Epidermal melanocyte (primary cell): ENCODE measurements around a stretch of chr2.

DNA sequence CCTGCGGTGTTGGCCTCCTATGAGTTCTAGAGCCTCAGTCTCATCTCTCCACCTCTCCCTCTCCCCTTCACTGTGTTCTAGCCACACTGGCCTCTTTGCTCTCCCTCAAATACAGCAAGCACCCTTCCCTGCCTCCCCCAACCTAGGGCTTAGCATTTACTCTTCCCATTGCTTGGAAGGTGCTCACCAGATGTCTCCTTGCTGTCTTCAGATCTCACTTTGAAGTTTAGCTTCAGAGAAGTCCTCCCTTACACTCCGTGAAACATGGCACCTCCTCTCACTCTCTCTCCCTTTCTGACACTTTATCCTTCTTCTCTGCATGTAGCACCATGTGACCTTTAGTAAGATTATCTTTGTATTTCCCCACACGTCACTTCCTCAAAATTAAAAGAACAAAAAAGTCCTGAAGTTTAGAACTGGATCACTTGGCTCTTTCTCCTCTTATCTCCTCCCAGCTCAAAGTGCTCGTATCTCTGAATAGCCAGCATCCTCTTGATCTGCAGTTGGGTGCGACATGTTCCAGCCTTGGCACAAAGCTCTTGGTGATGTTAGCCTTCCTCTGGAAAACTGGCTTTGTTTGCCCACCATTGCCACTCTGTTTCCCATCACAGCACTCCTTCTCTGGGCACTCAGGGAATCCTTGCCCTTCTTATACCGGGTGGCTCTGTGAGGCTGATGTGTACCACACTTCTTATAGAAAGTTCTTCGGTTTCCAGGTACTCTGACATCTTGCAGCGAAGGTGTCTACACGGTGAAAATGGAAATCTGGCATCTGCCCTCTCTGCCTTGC lies 40.6 kb upstream of the EPAS1 start:
- RRBS: no CpG with 5 or more reads among the region's 9 CpGs

- RRBS: no CpG with 5 or more reads among the region's 36 CpGs
These were observed 2.4 kb downstream of the EPAS1 start for GRCh38 chr2:46299497-46300096.

- RRBS: no CpG with 5 or more reads among the region's 5 CpGs
These were observed 7.5 kb downstream of the EPAS1 start for GRCh38 chr2:46304612-46305136.

DNA sequence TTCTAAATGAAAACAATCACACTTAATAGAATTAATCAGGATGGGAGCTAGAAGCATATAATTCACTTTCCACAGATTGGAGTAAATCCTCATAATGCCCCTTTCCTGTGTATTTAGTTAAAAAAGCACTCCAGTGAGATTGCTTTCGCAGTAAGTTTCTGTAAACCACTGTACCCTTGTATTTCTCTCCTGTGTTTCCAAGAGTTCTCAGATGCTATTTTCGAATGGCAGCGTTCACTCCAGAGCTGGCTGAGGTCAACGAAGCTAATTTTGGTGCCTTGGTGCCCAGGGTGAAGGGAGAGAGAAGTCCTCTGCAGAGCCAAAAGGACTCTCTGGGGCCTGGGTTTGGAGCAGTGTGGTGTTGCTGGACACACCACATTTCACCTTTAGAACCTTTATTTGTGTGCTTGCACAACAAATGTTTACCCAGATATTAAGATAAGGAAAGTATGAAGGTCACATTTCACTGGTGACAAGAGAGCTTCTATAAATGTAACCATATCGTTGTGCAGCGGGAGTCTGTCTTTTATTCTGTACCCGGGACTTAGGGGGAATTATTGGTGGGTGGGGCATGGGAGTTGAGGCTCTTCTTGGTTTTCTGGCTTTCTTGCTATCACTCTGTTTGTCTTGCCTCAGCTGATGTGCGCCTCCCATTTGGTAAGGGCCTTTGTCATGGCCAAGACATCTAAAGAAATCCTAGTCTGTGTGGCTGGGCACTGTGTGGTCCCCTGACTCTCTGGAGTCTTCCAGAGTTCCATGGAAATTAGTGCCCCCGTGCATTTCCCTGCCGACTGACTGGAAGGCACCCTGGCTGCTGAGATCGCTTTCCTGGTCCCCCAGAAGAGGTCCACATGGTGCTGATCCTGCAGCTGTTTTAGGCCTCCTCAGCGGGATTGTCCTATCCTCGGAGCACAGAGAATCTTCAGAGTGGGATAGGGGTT lies 10.0 kb downstream of the EPAS1 start:
- RRBS: no CpG with 5 or more reads among the region's 13 CpGs

DNA sequence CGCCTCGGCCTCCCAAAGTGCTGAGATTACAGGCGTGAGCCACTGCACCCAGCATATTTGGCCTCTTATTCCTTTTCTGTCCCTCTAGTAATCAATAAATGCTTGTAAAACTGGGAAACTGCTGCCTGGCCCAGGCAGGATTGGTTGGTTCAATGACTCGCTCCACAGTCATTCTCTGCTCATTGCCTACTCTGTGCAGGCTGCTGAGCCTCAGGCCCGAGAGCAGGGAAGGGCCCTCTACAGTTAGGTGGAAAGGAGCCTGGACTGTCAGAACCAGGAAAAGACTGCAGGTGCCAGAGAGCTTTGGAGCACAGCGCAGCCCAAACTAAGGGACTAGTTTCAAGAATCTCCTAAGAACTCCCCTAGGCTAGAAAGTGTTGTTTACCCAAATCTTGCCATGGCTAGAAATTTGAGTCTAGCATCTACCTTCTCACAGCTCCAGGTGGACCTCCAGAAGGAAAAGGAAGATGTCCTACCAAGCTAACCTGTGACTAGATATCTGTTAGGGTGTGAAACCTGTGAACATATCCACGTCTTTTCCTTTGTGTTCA lies 14.0 kb downstream of the EPAS1 start:
- RRBS: no CpG with 5 or more reads among the region's 7 CpGs

DNA sequence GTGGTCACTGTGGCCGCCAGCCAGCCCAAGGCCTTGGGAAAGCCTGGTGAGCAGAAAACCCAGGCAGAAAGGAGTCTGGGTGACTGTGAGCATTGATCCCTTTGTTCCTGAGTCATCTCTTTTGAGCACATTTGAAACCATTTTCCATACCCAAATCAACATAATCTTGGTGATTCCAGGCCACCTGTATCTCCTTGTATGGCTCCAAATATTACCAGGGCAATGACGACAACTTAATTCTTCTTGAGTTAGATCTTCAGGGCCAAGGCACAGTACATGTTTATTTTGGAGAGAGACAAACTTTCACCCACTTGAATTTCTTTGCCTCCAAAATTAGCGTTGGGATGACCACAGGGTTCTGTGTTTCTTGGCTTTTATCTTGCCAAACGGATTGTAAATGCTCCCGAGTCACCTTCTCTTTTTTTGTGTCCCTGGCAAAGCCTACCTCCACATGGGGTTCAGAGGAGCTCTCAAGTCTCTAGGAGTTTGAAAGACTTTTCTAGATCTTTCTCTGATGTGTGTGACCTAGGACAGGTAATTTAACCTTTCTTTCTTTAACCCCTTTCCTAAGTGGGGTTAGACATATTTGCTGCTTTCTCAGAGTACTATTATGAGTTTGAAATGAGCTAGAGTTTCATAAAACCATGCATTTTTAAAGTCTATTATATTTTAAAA lies 14.7 kb downstream of the EPAS1 start:
- RRBS: no CpG with 5 or more reads among the region's 5 CpGs

- RRBS: no CpG with 5 or more reads among the region's 13 CpGs
These were observed 79.4 kb downstream of the EPAS1 start for GRCh38 chr2:46376326-46377189.

DNA sequence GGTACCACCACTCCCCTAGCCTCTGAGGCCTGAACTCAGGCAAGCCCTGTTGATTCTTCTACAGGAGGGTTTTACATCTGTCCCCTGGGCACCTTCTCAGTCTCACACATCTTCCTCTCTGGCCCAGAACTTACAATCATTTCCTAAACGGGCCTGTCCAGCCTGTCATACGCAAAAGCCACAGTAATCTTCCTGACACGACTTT lies 82.8 kb upstream of the RHOQ start:
- RRBS: no CpG with 5 or more reads among the region's 3 CpGs

GRCh38 chr2:46617364-46617510 lies 222 bp downstream of the CRIPT start:
- RRBS: no CpG with 5 or more reads among the region's 4 CpGs

- RRBS: no CpG with 5 or more reads among the region's 2 CpGs
These were observed 15.1 kb downstream of the CRIPT start for GRCh38 chr2:46631868-46632715.

DNA sequence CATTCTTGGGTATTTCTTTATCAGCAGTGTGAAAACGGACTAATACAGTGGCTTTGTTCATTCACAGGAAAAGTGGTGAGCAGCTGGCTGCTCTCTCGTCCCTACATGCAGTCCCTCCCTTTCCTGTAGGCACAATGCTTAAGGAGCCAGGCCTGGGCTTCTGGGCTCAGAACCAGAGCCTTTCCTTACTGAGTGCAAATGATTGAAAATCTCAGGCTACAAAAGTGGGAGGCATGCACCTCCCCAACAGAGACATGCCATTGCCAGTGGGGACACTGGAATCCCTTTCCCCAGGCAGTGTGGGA lies 61.4 kb downstream of the MCFD2 start:
- RRBS: no CpG with 5 or more reads among the region's 2 CpGs

DNA sequence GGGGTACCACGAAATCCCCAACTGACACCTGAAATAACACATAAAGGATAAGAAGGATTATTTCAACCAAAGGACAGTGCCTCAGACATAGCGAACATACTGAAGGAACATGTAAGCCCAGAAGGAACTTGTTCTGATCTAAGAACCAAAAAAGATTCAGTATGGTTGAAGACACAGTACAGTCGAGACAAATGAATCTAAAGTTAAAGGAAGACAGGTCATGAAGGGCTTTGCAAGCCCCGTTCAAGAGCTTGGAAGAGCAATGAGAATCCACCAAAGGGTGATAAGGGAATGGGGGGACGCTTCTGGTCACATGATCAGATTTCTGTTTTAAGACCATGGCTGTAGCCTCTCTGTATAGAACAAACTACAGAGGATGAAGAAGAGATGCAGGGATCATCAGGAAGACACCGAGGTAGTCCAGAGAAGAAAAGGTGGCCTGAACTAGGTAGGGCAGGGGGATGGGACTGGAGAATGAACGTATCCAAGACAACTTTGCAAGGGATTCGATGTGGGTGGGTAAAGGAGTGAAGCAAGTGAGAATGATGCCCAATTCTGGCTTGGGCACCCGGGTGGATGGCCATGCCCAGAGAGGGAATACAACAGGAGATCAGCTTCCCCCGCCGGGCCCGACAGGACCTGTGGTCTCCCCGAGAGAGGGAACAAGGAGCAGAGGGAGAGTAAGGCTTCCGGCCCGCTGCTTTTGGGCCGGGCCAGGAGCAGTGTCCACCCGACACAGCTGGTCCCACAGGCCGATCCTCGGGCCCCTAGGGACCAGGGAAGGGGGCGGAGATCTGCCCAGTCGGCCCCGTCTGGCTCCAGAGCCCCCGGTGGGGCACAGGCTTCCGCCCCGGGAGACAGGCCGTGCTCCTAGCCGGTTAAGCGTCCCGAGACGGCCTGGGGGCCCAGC lies 644 bp downstream of the MCFD2 start:
- RRBS: 3% methylated on average over 10 of the region's 30 CpGs

GRCh38 chr2:46917208-46917946 lies 1.8 kb upstream of the MCFD2 start:
- RRBS: no CpG with 5 or more reads among the region's 7 CpGs

DNA sequence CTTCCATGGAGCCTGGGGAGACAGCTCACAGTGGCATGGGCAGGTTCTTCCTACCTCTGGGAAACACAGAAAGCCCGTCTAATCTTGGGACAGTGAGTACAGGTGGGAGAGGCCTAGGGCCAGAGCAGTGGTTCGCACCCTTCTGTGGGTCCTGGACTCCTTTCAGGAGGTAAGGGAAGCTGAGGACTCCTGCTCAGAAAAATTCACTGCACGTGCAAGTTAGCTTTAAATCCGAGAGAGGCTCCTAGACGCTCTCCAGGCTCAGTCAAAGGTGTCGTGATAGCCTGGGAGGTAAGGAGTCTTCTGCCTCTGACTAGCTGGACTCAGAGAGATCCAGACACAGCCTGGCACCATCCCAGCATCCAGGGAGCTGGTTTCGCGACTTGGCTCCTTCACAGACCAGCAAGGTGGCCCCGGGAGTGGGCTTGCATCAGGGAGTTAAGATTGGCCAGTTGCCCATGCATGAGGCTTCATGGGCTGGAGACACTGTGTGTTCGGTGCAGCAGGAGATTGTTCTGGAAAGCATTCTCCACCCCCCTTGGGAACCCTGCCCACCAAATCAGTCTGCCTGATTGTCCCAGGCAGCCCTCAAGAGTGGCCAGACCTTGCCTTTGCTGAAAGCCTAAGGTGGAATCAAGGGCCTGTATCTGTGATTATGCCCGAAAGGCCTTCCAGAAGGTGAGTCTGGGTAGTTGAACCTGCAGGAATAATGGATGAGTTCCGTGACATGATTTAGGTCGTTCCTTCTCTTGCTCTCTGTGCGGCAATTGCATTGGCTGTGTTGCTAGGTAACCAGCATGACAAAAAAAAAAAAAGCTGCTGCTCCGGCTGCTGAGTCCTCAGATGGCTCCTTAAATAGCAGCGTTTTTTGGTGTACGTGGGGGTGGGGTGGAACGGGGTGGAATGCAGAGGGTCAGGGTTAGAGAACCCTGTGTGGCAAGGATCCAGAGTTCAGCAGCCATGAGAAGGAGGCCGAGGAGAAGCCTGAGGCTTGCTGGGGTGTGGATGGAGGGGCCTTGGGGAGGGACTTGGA lies 67.4 kb downstream of the TTC7A start:
- RRBS: no CpG with 5 or more reads among the region's 19 CpGs

DNA sequence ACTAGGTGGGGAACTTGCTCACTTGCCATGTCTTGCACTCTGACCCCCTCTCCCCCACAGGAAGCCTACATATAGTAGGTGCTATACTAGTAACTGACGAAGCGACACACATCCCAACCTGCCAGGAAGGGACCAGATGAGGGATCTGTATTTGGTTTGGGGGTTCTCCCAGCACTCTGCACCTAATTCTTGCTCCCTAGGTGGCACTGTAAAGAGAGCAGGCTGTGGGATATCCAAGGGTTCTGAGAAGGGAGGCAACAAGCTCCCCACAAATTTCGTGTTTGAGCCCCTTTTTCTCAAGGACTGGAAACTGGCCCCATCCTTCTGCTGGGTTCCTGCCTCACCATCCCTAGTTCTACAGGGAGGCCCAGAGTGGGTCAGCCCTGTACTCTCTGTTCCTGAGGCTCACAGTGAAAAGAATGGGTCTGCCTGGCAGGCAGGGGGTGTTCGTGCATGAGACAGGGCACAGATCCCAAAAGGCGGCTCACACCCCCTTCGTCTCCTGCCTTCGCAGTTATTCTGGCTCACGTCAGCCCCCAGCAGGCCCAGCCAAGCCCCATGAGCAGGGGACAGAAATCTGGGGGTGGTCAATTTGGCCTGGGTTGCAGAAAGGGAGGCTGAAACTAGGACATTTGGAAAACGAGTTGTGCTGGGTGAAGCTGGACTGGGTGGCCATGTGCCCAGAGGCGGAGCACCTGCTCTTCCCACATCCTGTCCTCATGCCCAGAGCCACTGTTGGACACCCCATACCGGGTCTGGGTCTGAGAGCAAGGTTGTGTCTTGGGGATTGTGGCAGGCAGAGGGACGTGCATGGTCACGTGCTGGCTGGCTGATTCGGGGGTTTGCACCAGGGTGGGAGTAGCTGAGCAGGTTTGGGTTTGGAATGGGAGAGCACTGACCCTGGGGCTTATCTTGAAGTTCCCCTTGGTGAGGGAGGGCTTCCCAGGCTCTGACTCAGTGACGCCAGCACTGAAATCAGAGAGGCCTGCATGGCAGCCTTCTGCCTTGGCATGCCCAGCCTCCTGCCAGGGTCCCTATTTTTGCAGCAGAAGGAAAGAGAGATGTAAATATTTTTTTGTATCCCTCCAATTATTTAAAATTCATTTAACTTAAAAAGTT lies 73.5 kb downstream of the TTC7A start:
- RRBS: no CpG with 5 or more reads among the region's 15 CpGs

- RRBS: no CpG with 5 or more reads among the region's 10 CpGs
These were observed 97.4 kb downstream of the TTC7A start for GRCh38 chr2:47038234-47039041.

DNA sequence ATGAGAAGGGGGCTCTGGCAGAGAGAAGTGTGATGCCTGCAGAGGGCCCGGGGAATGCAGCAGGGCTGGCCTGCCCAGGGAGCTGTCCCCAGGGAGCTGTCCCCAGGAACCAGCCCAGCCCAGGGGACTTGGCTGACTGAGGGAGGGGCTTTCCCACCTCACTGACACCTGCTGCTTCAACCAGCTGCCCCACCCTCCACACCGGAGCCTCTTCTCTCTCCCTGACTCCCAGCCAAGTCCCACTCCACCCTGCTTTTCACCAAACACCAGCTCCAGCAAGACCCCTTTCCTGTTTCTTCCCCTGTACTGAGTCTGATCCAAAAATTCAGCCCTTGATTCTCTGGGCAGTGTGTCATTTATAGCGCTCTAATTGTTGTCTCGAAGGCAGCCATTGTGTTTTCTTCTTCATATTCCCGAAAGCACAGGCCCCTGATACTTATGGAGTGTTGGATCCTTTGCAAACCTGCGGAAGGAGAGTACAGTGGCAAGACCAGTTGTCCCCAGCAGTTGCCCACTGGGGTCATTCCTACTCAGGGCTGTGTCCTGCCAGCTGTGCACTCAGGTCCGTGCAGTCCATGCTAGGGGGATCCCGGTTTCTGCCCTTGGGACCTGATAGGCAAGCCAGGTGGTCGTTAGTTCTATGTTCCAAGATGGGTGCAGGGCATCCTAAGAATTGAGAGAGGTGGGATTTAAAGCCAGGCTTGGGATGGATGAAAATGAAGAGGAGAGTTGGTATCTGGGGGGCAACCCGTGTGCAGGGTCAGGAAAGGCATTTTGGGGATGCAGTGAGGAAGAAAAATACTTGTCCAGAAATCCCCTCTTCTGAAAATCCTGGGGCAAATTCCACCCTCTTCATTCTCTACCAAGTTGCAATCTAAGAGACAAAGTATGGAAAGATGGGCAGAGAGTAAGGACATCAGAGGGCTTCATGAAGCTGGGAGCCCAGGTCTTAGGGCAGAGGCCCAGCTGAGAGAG lies 103.2 kb downstream of the TTC7A start:
- RRBS: 57% methylated on average over 1 of the region's 10 CpGs

DNA sequence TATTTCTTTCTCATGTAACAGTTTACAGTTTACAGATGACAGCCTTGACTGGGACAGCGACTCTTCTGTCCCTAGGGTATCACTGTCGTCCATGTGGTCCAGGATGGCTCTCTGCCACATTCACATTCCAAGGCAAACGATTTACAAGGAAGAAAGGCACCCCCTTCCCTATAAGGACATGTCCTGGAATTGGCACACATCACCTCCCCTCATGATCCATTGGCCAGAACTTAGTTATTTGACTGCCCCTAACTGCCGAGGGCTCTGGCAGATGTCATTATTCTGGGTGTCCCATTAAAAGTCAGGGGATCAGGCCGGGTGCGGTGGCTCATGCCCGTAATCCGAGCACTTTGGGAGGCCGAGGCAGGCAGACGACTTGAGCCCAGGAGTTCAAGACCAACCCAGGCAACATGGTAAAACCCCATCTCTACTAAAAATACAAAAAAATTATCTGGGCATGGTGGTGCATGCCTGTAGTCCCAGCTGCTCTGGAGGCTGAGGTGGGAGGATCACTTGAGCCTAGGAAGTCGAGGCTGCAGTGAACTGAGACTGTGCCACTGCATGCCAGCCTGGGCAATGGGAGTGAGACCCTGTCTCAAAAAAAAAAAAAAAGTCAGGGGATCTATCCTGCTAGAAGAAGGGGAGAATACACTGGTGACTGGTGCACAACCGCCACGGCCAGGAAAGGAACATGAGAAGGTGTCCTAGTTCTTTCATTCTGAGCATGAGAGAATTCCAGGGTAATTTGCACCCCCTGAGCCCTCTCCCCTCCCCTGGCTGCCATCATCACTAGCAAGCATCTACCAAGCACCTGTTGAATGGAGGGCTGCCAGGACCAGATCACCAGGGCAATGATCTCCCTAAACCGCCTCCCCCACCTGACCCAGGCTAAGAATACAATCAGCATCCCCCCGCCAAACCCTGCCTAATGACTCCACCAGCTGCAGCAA lies 100.6 kb downstream of the STPG4 start:
- RRBS: no CpG with 5 or more reads among the region's 15 CpGs

DNA sequence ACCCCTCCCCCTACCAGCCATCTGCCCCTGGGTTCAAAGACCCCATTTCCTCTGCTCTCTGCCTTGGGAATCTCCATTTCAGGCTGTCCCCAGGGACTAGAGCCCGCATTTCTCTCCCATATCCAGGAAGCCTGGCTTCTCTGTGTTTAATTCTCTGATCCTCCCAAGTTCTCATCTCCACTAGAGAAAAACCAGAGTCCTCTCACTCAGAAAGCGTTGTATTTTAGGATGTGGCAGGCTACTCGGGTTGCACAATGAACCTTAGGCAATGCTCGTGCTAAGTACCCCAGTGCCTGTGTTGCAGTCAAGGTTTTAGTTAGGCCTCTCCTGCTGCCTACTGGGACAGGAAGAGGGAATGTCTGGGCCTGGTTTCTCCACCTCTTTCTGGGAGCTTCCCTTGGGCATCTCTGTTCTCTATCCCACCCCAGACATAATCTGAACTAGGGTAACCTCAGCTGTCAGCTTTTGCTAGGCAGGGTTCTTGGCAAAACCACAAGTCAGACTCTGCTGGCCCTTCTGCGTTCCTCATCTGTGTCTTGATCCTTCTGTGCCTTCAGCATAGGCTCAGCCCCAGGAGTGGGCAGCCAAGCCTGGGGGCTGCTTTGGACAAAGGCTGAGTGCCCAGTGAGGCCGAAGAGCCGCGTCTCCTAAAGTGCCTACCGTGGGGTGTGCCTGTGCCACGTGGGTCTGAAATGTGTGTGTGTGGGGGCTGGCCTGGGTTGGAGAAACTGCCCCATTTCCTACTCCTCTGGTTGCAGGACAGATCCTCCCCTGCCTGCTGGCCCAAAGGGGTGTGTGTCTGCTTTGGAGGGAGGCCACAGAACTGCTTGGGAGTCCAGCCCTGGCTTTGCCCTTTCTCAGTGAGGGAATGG lies 96.8 kb downstream of the STPG4 start:
- RRBS: no CpG with 5 or more reads among the region's 10 CpGs